Subcutaneous adipose tissue (tissue), 3 donors: ENCODE results near the gene SEPTIN7.

GRCh38 chr7:32865891-32866723, 25.5 kb downstream of the KBTBD2 start:
- PRO-cap, result no peak
- RAMPAGE, long total RNA, 3 experiments, result start-site peak on the minus strand in 1 of 3 experiments, at chr7:32865901-32866382 at its widest, 5 reads per replicate

DNA sequence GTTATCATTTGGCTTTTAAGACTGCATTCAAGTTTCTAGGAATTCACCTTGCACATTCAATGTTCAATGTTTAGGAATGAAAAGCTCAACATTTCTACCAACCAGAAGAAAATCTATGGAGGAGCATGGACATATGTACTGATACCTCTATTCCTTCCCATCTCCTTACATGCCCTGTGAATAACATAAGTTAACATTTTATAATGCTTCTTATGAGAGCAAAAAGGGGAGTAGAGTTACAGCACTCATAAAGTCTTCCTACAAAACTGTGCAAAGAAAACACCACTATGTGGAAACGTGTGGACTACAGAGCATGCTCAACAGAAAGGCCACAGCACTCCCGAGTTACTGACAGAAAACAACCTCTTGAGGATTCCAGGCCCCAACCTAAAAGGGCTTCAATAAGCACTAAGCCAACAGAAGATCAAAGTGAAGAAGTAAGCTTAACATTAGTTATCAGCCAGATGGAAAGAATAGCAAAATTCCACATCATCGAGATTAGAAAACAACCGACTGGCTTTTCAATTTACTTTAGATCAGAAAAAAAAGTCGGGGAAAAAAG, 1.6 kb downstream of the KBTBD2 start:
- PRO-cap, result unidirectional peak, plus-strand start at position 288 of the sequence
- RAMPAGE, long total RNA, 3 experiments, result no peak in any of the 3 experiments

DNA sequence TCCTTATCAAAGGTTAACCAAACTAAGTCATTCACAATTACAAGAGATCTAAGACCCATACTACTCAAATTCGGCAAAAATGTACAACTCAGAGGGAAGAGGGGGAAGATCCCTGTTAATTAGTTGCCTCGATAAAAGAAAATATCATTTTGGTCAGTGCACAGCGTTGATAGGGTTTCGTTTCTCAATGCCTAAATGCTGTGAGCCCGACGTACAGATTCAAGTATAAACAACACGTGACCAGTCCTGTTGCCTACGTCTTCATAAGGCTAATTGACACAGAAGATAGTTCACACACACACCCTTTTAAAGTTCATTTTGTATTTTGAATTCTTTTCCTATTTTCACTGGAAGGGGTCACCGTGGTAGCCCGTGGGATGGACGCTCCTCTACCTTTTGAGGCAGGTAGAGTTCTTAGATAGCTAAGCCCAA, 1.1 kb downstream of the KBTBD2 start:
- PRO-cap, result bidirectional peak, plus-strand start at position 272 of the sequence, minus-strand start at position 197 of the sequence
- RAMPAGE, long total RNA, 3 experiments, result no peak in any of the 3 experiments

DNA sequence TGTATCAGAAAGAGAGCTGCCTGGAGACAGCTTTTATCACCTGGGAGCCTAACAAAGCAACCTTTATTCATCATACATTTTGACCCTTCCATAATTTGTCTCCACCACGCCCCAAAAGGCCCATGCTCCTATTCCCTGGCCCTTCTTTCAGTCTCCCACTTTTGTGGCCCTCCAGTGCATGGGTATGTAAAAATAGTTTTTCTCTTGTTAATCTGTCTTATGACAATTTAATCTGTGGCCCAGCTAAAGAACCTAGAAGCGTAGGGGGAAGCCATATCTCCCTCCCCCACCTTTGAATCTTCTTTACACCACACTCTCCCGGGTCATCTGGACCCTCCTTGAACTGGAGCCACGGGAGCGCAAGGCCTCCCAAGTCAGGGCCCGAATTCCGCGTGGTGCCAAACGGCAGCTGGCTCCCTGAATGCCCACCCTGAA, 15.4 kb upstream of the FKBP9 start:
- PRO-cap, result no peak
- RAMPAGE, long total RNA, 3 experiments, result no peak in any of the 3 experiments

- PRO-cap, result no peak
- RAMPAGE, long total RNA, 3 experiments, result no peak in any of the 3 experiments
Measured at GRCh38 chr7:33044283-33044754, 18.3 kb downstream of the NT5C3A start.

GRCh38 chr7:33815319-33815850, 90.0 kb upstream of the BMPER start:
- PRO-cap, result bidirectional peak, plus-strand start at chr7:33815588, minus-strand start at chr7:33815582
- RAMPAGE, long total RNA, 3 experiments, result no peak in any of the 3 experiments

- PRO-cap, result no peak
- RAMPAGE, long total RNA, 3 experiments, result no peak in any of the 3 experiments
Measured at GRCh38 chr7:33921461-33922213, 16.3 kb downstream of the BMPER start.

- PRO-cap, result no peak
- RAMPAGE, long total RNA, 3 experiments, result no peak in any of the 3 experiments
Measured at GRCh38 chr7:33994579-33994778, 89.1 kb downstream of the BMPER start.

DNA sequence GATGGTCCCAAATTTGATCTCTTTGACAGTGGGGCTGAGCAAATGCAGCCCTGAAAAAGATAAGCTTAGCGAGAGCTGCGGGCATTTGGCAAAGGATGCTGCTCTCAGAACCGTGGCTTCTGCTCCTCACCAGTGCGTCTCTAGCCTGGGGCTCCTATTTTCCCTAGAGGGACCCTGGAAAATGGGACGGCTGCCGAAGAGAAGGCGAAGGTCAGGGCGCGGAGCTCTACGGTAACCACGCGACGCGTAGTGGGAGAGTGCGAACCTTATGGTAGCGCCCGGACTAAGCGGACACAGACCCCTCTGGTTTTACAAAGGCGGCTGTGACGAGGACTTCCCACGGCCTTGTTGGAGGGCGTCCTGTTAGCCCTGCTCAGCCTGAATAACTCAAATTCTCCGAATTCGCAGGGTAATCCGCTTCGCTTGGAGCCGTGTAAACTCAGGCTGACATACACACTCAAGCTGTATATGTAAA, 769 bp upstream of the TBX20 start:
- PRO-cap, result no peak
- RAMPAGE, long total RNA, 3 experiments, result no peak in any of the 3 experiments

- PRO-cap, result no peak
- RAMPAGE, long total RNA, 3 experiments, result no peak in any of the 3 experiments
Measured at GRCh38 chr7:35257091-35258009, 3.5 kb upstream of the TBX20 start.

DNA sequence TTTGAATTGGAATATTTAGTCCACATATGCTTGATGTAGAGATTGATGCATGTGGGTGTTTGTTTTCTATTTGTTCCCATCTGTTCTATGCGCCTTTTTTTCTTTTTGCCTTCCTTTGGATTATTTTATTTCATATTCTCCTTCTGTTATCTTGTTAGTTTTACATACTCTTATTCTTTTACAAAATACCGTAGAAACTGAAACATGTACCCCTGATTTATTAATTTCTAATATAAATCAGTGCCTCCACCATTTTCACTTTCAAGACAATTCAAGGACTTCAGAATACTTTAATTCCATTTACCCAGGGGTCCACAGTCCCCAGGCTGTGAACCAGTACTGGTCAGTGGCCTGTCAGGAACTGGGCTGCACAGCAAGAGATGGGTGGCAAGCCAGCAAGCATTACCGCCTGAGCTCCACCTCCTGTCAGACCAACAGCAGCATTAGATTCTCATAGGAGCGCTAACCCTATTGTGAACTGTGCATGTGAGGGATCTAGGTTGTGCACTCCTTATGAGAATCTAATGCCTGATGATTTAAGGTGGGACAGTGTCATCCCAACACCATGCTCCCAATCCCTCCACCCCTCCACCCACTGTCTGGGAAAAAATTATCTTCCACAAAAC, 68.8 kb downstream of the HERPUD2 start:
- PRO-cap, result no peak
- RAMPAGE, long total RNA, 3 experiments, result no peak in any of the 3 experiments

- PRO-cap, result bidirectional peak, plus-strand start at chr7:35801219, minus-strand start at chr7:35800946; unidirectional peak, plus-strand start at chr7:35801472; unidirectional peak, plus-strand start at chr7:35801504; bidirectional peak, plus-strand start at chr7:35801819, minus-strand start at chr7:35801699; unidirectional peak, minus-strand start at chr7:35802000
- RAMPAGE, long total RNA, 3 experiments, result start-site peak on the plus strand in 3 of 3 experiments, at chr7:35801142-35801252 at its widest, 1,082 to 1,369 reads per replicate
Measured at GRCh38 chr7:35800983-35802103, at the start of gene SEPTIN7. SEPTIN7 (plus strand) TSS chr7:35801057.

GRCh38 chr7:35802508-35803498, 1.9 kb downstream of the SEPTIN7 start:
- PRO-cap, result no peak
- RAMPAGE, long total RNA, 3 experiments, result no peak in any of the 3 experiments

- PRO-cap, result no peak
- RAMPAGE, long total RNA, 3 experiments, result no peak in any of the 3 experiments
Measured at GRCh38 chr7:36155660-36156645, 2.9 kb downstream of the EEPD1 start.

- PRO-cap, result no peak
- RAMPAGE, long total RNA, 3 experiments, result no peak in any of the 3 experiments
Measured at GRCh38 chr7:36192036-36192661, 39.1 kb downstream of the EEPD1 start.

DNA sequence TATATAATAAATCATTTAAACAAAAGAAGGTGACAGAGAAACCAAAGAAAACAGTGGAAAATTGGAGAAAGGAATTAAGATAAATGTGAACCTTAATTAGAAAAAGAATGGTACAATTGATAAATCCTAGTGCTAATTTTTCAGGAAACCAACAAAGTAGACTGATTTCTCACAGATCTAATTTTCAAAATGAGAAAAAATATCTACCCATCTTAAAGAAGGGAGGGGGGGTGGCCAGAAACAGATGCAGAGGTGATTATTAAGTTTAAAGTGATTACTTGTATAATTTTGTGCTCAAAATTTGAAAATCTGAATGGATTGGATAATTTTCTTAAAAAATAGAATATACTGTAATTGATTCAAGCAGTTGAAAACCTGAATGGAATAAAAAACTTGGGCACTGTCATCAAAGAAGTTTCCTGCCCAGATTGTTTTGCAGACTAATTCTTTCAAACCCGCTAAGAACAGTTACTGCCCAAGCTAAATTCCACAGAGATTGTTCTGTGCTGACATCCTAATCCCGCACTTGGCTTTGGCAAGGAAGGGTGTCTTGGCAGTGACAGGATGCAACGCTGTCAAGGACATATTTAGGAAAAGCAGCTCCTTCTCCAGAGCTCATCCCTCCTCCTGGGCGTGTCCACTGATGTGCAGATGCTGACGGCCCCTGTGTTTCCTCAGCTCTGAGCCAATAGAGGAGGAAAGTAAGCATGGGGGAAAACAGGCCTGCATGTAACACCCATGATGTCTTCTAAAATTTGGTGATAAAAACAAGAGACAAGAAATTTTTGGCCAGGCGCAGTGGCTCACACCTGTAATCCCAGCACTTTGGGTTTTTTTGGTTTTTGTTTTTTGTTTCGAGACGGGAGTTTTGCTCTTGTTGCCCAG, 74.0 kb downstream of the EEPD1 start:
- PRO-cap, result bidirectional peak, plus-strand start at position 688 of the sequence, minus-strand start at position 534 of the sequence
- RAMPAGE, long total RNA, 3 experiments, result no peak in any of the 3 experiments

- PRO-cap, result no peak
- RAMPAGE, long total RNA, 3 experiments, result no peak in any of the 3 experiments
Measured at GRCh38 chr7:36279193-36280201, 87.5 kb downstream of the MATCAP2 start.

GRCh38 chr7:36287245-36288335, 79.5 kb downstream of the MATCAP2 start:
- PRO-cap, result no peak
- RAMPAGE, long total RNA, 3 experiments, result no peak in any of the 3 experiments

GRCh38 chr7:36405971-36406770, 16.5 kb downstream of the ANLN start:
- PRO-cap, result no peak
- RAMPAGE, long total RNA, 3 experiments, result no peak in any of the 3 experiments

DNA sequence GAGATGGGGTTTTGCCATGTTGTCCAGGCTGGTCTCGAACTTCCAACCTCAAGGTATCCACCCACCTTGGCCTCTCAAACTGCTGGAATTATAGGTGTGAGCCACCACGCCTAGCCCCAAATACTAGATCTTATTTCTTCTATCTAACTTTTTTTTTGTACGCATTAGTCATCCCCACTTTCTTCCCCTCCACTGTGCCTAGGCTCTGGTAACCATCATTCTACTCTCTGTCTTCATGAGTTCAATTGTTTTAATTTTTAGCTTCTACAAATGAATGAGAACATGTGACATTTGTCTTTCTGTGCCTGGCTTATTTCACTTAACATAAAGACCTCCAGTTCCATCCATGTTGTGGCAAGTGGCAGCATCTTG, 105.2 kb downstream of the ANLN start:
- PRO-cap, result no peak
- RAMPAGE, long total RNA, 3 experiments, result no peak in any of the 3 experiments